Placental epithelial cell (primary cell): Measurements from ENCODE around the gene SVIL.

- CAGE, long polyA plus RNA = no peak
Observed at GRCh38 chr10:28531963-28532506, 883 bp upstream of the WAC start.

DNA sequence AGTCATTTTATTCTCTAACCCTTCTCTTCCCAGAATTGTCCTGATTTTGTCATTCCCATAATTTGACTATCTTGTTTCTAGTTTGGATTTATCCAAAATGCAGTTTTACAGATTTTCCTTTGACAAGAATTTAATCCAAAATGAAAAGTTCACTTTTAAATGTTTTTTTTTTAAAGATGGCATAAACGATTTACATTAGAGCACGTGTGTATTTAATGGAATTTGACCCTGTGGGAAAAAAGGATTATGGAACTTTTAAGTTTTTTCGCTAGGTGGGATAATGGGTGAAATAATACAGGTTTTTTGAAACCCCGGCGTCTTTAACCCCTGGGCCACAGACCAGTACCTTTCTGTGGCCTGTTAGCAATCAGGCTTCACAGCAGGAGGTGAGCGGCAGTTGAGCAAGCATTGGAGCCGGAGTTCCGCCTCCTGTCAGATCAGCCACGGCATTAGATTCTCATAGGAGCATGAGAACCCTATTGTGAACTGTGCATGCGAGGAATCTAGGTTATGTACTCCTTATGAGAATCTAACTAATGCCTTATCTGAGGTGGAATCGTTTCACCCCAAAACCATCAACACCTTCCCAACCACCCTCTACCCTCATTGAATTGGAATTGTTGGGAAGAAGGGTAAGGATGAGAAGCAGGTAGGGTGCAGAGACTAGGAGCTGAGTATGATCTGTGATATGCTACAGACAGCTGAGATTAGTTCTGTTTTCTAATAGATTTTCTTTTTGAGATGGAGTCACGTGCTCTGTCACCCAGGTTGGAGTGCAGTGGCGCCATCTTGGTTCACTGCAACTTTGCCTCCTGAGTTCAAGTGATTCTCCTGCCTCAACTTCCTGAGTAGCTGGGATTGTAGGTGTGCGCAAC lies 28.7 kb downstream of the WAC start:
- CAGE, long polyA plus RNA = no peak

- CAGE, long polyA plus RNA = no peak
Observed at GRCh38 chr10:28623941-28624609, 53.2 kb upstream of the BAMBI start.

GRCh38 chr10:28807468-28808090 lies 130.3 kb downstream of the BAMBI start:
- CAGE, long polyA plus RNA = no peak

- CAGE, long polyA plus RNA = no peak
Observed at GRCh38 chr10:29446366-29447157, 157.7 kb downstream of the LYZL1 start.

- CAGE, long polyA plus RNA = no peak
Observed at GRCh38 chr10:29453118-29453647, 164.3 kb downstream of the LYZL1 start.

DNA sequence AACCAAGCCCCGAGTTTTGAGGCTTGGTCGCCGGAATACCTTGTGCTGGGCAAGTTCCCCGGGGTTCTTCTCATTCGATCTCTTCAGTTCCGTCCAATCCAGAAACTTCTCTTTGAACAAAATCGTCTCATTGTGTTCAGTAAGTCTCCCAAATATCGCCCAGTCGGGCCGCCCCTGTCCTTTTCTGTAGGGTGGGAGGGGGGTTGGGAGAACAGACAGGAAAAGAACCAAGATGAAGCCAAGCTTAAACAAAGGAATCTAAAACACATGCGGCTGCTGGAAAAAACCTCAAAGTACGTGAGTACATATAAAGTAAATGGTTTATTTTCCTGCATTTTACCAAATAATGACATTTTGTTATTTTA lies 153.2 kb downstream of the SVIL start:
- CAGE, long polyA plus RNA = no peak

GRCh38 chr10:29486006-29486735 lies 148.6 kb downstream of the SVIL start:
- CAGE, long polyA plus RNA = no peak

- CAGE, long polyA plus RNA = no peak
Observed at GRCh38 chr10:29561494-29562454, 73.0 kb downstream of the SVIL start.

DNA sequence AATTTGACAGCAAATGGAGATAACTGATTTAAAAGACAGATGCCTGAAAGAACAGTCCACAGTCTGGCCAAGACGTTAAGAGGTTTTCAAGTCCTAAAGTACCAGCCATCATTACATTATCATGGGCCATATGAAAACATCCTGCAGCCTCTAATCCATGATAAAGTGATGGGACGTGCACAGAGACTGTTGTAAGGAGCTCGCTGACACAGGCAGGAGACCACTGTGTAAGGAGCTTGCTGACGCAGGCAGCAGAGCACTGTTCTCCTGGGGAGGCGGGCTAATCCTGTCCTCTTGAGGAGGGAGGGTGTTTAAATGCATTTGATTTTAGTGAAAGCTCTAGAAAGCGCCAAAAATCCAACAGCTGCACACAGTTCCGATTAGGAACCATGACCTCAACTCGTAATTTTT lies 16.9 kb downstream of the SVIL start:
- CAGE, long polyA plus RNA = no peak

DNA sequence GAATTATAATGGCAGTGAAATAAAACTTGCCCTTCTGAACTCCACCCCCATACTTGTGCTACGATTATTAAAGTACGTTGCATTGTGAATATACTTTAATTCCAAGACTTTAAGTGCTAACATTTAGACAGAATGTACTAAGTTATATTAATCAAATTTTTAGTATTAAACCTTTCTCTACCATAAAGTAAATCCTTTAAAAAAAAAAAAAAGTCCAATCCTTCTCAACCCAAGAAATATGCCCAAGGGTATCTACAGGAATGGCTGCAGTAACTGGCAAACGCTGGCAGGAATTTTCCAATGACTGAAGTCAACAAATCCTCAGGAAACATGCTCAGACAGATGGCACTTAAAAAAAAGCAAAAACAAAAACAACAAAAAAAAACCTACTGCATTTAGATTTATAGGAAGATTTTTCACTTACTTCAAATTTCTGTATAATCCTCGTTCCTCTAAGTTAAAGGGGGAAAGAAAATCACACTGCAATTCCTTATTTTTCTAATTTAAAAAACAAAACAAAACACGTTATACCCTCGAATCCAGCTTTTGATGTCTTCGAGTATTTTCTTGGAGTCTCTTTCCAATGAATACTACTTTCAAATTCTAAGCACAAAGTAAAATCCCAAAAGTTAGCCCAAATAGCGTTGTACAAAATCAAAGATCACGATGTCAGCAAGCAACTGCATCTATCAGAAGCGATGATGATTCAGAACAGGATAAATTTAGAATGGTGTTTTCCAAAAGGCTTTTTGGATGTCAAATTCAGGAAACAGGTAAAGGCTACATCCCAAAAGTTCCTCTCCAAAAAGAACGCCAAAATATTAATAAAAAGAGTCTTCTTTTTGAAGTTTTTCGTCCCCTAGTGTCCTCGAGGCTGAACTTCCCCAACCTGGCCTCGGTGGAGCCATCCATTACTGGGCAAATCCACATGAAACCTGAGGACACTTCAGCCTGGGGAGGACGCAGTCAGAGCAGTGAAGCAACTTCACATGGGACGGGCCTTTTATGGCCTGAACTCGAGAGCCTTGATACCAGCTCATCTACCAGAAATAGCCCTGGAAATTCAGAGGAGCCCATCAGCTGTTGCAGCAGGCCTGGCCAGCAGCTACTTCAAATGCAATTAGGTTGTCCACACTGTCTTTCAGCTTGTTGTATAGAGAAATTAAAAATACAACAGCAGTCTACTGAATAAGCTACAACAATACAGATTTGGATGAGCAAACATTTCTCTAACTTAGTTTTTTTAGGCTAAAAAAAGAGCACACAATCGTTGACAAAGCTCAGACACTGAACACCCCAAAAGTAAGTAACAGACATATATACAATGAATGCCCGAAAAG lies at the start of gene SVIL:
Gene SVIL (minus strand): TSS at position 976 of the 1,340 bp plus-strand sequence.
- CAGE, long polyA plus RNA = no peak

DNA sequence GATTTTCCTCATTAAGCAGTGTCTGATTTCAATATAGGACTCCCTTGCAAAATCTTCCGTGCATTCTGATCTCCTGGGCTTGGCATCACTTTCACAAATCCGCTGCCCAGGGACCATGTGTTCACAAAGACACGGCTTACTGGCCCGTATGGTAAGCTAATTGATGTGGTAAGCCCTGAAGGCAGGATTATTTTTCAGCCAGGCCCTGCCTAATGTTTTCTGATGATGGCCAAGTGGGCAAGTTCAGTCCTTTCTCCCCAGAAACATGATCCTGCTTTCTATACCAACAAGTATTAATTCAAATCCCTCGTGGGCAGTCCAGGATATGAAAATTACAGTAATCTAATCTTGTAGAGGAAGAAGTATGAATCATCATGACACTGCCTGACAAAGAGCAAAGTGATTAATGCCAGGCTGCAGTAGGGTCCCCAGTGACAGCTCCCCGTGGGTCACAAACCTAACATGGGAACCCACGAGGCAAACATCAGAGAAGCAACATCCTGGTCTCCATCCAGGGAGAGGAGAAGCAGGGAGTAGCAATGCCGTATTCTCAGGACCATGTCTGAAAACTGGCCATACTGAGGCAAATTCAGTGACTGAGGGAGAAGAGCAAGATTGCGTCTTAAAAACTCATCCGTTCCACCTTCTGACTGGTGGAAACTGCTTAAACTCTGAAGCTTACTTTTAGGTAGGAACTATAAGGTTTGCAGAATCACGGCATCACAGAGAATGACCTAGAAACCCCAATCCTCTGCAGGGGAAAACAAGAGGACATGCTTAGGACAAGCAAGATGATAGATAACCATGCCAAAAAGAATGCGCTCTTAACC lies 11.8 kb upstream of the SVIL start:
- CAGE, long polyA plus RNA = no peak

DNA sequence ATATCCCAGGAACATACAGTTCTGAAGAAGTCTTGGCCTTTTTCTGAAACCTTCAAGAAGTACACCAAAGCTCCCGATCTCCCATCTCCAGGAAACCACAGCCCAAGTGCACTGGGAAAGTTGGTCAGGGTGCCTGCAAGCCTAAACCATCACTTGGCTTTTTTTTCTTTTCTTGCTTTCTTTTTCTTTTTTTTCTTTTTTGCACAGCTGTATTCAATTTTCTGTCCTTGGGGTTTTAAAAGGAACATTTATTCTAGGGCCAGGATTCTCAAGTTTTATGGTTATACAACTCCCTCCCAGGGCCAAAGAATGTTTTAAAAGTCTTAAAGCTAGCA lies 12.3 kb upstream of the SVIL start:
- CAGE, long polyA plus RNA = no peak

- CAGE, long polyA plus RNA = no peak
Observed at GRCh38 chr10:29647481-29647929, 12.7 kb upstream of the SVIL start.

GRCh38 chr10:29658649-29659827 lies 24.3 kb upstream of the SVIL start:
- CAGE, long polyA plus RNA = no peak

DNA sequence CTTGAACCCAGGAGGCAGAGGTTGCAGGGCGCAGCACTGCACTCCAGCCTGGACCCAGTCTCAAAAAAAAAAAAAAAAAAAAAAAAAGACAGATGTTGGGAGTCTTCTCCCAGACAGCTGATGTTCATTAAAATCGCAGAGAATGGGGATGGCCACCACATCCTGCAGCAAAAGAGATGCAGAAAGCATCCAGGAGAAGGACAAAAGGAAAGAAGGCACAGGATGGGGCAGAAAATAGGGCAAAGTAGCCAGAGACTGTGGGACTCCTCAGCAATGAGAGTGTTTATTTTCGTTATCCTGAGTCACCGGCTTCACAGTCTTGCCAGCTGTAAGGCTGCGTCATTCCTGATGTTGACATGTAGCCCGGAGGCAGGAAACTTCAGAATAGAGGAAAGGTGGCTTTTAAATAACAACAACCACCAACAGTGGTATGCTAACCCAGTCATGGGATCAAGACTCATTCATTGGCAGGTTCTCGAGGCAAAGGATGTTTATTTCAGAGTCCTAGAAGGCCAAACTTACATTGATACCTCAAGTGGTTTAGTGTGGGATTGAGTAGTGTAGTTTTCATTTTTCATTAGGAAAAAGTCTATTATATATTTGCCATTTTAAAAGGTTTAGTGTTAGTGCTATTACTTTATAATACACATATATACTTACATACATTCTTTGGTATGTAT lies 149.6 kb upstream of the SVIL start:
- CAGE, long polyA plus RNA = no peak

- CAGE, long polyA plus RNA = no peak
Observed at GRCh38 chr10:29830835-29831142, 196.0 kb upstream of the SVIL start.

GRCh38 chr10:29998330-29998772 lies 61.0 kb downstream of the JCAD start:
- CAGE, long polyA plus RNA = no peak

GRCh38 chr10:30436186-30436919 lies 2.4 kb downstream of the MAP3K8 start:
- CAGE, long polyA plus RNA = no peak

DNA sequence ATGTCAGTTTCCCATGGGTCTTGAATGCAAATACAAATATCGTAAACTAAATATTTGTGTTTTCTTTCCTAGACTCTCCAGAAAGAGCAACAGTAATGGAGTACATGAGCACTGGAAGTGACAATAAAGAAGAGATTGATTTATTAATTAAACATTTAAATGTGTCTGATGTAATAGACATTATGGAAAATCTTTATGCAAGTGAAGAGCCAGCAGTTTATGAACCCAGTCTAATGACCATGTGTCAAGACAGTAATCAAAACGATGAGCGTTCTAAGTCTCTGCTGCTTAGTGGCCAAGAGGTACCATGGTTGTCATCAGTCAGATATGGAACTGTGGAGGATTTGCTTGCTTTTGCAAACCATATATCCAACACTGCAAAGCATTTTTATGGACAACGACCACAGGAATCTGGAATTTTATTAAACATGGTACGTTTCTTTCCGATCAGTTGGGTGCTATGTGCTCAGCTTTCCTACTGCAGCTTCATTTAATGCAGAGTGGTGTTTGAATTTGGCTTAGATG lies 4.9 kb downstream of the MAP3K8 start:
- CAGE, long polyA plus RNA = no peak